AG10803 (cell line): ENCODE measurements around the gene DISP3.

DNA sequence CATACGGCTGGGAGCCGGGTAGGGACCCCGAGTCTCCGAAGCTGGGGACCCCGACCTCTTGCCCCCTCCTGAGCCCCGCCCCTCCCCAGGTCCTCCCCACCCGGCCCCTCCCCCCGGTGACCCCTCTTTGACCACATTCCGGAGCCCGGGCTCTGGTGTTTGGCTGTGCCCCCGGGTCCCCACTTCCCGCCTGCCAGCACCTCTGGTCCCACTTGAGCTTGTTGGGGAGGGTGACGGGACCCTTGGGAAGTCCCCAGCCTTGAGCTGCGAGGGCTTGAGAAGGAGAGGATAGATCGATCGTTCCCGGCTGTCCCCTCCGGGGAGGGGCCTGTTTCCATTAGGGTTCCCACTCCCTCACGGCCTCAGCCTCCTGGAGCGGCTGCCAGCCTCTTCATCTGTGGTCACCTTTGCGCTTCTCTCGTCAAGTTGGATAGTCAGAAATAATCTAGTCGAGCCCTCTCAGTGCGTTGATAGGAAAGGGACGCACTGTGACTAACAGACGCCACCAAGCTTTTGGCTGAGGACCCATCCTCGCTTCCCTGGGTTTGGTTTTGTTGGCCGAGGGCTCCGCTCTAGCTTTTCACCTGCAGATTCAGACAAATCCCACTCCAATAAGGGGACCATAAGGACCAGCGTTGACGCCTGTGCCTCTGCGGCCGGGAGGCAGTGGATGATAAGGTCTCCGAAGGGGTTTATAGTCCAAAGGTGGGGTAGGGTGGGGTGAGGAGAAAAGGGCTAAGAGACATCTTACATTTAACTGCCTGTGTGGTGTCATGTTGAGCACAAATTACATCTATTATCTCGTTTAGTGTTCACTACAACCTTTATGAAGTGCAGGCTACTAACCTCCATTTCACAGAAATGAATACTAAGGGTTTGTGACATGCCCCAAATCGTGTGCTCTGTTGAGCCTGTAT is 571 bp downstream of the PEX14 start:
- RRBS: 5% methylated on average over 5 of the region's 36 CpGs

GRCh38 chr1:10516568-10517648 is 42.2 kb downstream of the PEX14 start:
- RRBS: no CpG with 5 or more reads among the region's 12 CpGs

GRCh38 chr1:10637887-10638659 is 158.4 kb downstream of the CASZ1 start:
- RRBS: 64% methylated on average over 13 of the region's 41 CpGs

GRCh38 chr1:10642165-10642795 is 154.2 kb downstream of the CASZ1 start:
- RRBS: 61% methylated on average over 9 of the region's 36 CpGs

GRCh38 chr1:10648767-10649966 is 147.3 kb downstream of the CASZ1 start:
- RRBS: 86% methylated on average over 3 of the region's 50 CpGs

DNA sequence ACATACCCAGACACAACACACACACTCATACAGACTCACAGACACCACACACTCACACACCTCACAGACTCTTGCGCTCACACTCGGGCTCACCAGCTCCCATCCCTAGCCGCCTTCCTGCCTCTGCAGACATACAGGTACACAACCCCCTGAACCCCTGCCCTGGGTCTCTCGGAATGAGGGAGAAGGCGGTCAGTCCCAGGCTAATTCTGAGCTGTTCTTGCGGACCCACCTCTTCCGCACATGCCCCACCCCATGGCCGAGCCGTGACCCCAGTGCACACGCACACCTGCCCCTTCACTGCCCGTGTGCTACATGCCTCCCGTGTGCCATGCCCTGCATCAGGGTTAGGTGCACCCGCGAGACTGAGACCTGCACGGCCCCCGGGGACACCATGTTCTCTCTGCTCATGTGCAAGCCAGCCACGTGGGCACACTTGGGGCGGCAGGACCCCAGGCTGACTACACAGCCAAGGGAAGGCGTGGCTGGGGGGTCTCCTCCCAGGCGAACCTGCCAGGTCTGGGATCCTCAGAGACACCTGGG is 133.7 kb downstream of the CASZ1 start:
- RRBS: no CpG with 5 or more reads among the region's 20 CpGs

DNA sequence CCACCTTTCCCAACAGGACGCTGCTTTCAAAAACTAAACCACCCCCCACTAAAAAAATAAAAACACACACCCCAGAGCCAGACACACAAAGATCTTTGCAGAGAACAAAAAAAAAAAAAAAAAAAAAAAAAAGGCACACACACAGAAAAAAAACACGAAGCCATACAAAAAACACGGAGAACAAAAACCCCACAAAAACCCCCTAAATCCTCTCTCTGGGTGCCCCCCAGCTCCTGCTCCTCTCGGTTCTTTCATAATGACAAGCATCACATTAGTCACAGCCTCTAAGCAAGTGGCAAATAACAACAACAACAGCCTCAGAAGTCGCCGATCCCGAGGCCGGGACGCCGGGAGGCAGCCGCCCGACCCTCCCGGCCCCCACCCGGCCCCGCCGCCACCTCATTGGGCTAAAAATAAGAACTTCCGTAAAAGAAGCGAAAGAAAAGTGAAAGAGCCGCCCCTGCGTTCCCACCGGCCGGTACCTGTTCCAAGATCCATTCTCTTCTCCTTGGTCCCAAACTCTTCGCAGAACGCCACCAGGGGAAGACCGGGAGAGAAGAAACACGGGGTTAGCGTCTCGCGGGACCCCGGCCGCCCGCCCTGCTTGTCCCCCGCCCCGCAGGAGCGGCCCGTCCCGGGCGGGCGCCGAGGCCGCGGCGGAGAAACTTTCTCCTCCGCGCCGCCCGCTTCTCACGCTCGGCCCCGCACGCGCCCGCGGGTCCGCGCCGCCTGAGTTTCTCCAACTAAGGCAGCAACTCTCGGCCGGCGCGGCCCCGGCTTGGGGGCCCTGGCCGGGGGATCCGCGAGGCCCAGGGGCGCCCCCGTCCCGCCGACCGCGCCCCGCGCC is 102.8 kb downstream of the CASZ1 start:
- RRBS: 2% methylated on average over 29 of the region's 73 CpGs

DNA sequence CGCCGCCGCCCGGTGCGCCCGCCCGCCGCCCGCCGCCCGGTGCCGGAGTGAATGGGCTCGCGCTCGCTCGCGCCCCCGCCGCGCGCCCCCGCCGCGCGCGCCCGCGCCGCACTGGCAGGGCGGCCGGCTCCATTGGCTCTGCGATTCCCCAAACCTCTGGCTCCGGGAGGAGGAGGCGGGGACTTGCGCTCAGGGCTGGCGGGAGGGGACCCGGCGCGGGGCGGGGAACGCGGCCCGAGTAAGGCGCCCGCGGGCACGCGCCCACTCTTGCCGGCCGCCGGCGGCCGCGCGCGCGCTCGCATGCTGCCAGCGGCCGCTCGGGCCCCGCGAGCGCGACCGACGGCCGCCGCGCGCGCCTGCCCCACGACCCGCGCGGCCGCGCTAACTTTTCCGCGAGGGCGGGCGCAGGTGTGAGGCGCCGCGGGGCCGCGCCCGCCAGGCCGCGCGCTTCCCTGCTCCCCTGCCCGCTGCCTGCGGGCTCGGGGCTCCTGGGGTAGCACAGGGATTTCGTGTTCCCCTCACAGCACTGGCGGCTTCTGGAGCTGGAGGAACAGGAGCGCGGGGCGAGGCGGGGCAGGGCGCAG is 101.7 kb downstream of the CASZ1 start:
- RRBS: 2% methylated on average over 33 of the region's 101 CpGs

DNA sequence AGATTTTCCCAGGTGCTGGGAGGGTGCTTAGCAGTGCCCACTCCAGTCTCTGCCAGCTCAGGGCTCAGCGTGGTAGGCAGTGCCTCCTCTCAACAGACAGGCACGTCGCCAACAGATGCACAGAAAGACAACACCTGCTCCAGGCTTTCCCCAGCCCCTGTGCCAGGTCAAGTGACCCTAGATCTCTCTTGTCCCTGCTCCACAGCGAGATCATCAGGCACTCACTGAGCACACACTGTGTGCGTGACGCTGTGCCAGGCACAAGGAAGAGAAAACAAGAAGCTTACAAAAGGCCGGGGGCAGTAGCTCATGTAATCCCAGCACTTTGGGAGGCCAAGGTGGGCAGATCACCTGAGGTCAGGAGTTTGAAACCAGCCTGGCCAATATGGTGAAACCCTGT is 85.9 kb downstream of the CASZ1 start:
- RRBS: no CpG with 5 or more reads among the region's 7 CpGs

- RRBS: no CpG with 5 or more reads among the region's 26 CpGs
These were observed 76.0 kb downstream of the CASZ1 start for GRCh38 chr1:10720157-10721104.

DNA sequence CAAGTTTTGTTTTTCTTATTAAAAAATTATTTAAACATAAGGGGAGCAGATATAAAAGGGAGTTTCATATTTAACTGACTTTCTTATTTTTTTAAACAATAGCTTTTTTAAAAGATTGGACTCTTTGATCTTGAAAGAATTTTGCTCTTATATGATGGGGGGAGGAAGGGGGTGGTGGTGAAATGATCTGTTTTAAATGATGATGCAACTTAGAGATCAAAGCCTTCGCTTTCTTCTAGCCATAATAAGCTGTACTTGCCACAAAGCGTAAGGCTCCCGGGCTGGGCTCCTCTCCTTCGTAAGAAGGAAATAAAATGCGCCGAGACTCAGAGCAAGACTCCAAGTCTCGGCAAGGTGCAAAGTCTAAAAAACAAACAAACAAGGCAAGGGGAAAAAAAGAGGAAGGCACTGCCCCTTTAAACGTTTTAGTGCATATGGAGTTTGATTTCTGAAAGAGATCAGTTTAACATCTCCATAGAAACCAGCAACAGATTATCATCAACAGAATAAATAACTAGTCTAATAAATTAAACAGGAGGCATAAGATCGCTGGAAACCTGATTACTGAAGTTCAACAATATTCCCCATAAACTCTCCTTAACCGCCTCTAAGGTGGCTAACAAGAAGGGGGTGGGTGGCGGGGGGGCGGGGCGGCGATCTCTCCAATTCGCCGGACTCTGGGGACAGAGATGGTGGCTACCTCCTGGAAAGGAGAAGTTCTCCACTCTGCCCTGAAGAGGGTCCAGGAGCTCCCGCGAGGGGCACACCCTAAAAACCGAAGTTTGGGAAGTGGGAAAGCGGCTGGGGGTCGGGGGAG is 3.2 kb downstream of the CASZ1 start:
- RRBS: no CpG with 5 or more reads among the region's 21 CpGs

- RRBS: 3% methylated on average over 7 of the region's 26 CpGs
These were observed 977 bp downstream of the CASZ1 start for GRCh38 chr1:10795493-10795844.

DNA sequence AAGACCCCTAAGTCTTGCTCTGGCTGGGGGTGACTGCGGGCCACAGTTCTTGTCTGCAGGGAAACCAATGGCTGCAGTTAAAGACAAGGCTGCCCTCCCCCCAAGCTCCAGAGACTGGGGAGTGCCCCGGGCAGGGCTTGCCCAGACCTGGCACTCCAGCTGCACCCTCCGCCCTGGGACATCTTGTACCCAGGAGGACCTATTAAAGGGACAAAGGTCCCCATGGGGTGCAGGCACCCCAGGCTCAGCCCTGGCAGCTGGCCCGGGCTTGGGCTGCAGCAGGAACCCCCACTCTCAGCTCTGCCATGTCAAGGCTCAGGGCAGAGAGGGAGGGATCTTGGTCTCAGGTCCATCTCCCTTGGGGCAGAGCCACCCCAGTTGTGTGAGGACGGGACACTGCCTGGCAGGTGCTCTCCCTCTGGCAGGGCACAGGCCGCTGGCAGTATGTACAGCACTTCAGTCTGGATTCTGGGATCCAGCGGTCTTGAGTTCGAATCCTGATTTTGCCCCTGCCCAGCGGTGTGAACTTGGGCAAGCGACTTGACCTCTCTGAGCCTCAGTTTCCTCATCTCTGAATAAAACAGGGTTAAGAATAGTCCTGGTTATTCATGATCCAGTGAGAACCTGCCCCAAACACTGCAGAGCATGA is 22.3 kb upstream of the CASZ1 start:
- RRBS: no CpG with 5 or more reads among the region's 10 CpGs

GRCh38 chr1:10835693-10836482 is 39.4 kb upstream of the CASZ1 start:
- RRBS: 5% methylated on average over 20 of the region's 37 CpGs

DNA sequence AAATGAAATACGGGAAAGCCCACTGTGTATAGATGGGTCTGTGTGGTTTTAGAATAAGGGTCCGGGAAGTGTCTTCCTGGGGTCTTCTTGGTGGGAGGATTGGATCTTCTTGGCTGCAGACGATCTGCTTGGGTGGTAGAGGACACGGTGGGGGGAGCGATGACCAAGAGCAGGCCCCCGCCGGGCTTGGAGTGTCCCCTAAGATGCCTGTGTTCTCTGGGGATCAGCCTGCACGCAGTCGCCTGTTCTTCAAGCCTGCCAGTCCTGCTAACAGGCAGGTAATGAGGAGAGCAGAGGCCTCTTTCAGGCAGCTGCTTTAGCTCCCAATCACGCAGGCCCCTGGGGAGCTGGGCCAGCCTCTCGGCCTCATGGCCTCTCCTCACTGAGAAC is 71.3 kb upstream of the CASZ1 start:
- RRBS: 43% methylated on average over 1 of the region's 11 CpGs

DNA sequence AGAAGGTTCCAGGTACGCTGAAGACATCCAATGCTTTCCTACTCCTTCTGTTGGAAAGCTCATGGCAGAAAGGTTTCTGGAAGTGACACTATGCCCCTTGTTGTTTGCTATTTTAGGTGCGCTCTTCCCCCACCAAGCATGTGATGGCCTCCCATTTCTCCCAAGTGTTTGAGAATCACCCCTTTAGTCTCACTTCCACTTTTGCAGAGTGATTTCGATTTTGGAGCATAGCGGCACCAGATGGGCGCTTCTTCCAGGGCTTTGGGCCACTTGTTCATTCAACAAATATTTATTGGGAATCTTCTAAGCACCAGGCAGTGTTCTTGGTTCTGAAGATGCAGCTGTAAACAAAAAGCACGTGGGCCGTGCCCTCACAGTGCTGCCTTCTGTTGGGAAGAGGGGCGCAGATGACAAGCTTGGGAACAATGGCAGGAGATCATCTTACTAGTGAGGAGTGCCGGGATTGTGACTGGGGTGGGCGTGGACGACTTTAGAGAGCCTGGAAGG is 12.5 kb downstream of the C1orf127 start:
- RRBS: no CpG with 5 or more reads among the region's 11 CpGs

- RRBS: no CpG with 5 or more reads among the region's 4 CpGs
These were observed 7.4 kb upstream of the EXOSC10 start for GRCh38 chr1:11106981-11107581.

DNA sequence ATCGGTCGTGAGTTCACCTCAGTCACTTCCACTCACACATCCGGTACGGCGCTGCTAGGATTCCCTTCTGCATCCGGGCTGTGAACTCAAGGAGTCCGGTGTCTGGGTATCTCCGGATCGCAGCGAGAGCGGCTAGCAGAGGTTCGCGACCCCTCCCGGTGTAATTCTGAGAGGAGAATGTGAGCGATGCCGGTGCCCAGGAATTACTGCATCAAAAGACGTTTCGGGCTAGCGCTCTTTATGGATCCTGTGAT is 322 bp upstream of the MTOR start:
- RRBS: under 1% methylated on average over 7 of the region's 19 CpGs

DNA sequence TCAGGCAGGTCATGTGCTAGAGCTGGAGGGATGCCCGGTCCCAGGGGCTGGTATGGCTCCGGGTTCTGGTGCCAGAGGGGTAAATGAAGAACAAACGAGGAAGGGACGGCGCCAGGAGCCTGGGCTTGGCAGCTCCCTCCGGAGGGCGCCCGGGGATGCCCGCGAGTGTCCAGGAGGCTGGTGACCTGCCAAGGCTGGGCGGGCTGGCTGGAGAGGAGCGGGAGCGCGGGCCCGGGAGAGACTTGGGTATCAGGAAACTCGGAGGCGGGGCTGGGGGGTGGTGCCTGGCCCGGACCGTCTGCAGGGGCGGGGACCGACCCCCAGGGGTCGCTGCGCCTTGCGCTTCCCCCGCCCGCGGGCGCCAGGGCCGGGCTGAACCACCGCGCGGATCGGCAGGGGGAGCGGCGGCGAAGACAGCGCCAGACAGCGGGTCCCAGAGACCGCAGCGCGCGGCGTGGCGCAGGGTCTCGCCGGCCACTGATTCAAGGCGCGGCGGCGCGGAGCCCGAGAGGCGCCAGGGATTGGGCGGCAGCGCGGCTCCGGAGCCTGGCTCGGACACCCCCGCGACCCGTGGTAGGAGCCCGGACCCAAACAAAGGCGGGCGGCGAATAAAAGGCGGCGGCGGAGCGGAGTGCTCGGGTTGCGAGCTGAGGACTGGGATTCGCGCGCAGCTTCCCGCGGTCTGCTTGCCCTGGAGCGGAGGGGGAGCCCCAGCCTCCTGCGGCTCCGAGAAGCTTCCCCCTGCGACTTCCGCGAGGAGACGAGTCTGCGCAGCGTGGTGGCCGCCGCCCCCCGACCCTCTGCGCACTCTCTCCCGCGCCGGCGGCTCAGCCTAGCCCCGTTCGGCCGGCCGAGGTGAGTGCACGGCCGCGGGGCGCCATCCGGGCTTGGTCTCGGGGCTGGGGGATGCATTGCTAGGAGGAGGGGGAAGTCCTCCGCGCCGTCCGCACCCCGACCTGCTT is at the start of gene DISP3:
TSS of gene DISP3 (plus strand) at position 638 of the 962 bp plus-strand sequence.
- RRBS: 2% methylated on average over 60 of the region's 108 CpGs

DNA sequence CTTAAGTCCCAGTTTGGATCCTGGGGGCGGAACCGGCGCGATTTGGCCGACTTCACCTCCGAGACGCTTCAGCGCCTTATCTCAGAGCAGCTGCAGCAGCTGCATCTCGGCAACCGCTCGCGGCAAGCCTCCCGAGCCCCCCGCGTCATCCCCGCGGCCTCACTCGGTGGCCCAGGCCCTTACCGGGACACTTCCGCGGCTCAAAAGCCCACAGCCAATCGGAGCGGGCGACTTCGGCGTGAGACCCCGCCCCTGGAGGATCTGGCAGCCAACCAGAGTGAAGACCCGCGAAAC is 22.4 kb downstream of the DISP3 start:
- RRBS: no CpG with 5 or more reads among the region's 29 CpGs